ENCODE data around the gene SMCHD1.

GRCh38 chr18:159281-159635 is 901 bp downstream of the USP14 start:
- RRBS, result no CpG with 5 or more reads among the region's 7 CpGs

DNA sequence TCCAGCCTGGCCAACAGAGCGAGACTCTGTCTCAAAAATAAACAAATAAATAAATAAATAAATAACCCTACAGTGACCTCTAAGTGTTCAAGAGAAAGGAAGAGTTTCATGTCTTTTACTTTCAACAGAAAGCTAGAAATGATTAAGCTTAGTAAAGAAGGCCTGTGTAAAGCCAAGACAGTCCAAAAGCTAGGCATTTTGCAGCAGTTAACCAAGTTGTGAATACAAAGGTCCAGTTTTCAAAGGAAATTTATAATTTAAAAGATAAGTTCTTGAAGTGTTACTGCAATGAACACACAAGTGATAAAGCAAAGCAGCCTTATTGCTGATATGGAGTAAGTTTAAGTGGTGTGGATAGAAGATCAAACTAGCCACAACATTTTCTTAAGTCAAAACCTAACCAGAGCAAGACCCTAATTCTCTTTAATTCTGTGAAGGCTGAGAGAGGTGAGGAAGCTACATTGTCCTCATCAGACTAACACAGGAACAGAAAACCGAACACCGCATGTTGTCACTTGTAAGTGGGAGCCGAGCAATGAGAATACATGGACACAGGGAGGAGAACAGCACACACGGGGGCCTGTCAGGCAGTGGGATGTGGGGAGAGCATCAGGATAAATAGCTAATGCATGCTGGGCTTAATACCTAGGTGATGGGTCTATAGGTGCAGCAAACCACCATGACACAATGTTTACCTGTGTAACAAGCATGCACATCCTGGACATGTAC is 12.1 kb downstream of the USP14 start:
- RRBS, result no CpG with 5 or more reads among the region's 5 CpGs

- RRBS, result no CpG with 5 or more reads among the region's 5 CpGs
These were observed 103.4 kb upstream of the THOC1 start for GRCh38 chr18:371292-371685.

GRCh38 chr18:514237-514558 is 13.7 kb upstream of the COLEC12 start:
- RRBS, result 98% methylated on average over 4 of the region's 11 CpGs

DNA sequence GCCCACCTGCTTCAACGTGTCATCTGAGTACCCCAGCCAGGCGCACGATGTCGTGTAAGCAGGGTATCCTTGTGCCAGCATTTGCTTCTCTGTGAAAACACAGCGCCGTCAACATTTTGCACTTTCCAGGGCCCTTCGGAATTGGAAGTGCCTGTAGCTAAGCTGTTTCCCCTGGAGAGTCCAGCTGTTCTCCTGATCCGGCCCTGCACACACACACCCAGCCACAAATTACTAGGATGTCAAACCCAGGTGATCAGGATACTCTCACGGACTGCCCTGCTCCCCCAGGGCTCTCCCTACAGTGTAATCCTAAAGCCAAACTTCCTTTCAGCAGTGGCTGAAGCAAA is 21.9 kb downstream of the ENOSF1 start:
- RRBS, result no CpG with 5 or more reads among the region's 9 CpGs

DNA sequence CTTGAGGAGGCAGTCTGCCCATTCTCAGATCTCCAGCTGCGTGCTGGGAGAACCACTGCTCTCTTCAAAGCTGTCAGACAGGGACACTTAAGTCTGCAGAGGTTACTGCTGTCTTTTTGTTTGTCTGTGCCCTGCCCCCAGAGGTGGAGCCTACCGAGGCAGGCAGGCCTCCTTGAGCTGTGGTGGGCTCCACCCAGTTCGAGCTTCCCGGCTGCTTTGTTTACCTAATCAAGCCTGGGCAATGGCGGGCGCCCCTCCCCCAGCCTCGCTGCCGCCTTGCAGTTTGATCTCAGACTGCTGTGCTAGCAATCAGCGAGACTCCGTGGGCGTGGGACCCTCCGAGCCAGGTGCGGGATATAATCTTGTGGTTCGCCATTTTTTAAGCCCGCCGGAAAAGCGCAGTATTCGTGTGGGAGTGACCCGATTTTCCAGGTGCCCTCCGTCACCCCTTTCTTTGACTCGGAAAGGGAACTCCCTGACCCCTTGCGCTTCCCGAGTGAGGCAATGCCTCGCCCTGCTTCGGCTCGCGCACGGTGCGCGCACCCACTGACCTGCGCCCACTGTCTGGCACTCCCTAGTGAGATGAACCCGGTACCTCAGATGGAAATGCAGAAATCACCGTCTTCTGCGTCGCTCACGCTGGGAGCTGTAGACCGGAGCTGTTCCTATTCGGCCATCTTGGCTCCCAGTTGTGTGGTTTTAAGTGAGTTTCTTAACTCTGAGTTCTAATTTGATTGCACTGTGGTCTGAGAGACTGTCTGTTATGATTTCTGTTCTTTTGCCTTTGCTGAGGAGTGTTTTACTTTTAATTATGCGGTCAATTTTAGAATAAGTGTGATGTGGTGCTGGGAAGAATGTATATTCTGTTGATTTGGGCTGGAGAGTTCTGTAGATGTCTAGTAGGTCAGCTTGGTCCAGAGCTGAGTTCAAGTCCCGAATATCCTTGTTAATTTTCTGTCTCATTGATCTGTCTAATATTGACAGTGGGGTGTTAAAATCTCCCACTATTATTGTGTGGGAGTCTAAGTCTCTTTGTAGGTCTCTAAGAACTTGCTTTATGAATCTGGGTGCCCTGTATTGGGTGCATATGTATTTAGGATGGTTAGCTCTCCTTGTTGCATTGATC is 71.9 kb downstream of the ADCYAP1 start:
- RRBS, result no CpG with 5 or more reads among the region's 40 CpGs

GRCh38 chr18:2515823-2516742 is 55.2 kb downstream of the METTL4 start:
- RRBS, result no CpG with 5 or more reads among the region's 6 CpGs

DNA sequence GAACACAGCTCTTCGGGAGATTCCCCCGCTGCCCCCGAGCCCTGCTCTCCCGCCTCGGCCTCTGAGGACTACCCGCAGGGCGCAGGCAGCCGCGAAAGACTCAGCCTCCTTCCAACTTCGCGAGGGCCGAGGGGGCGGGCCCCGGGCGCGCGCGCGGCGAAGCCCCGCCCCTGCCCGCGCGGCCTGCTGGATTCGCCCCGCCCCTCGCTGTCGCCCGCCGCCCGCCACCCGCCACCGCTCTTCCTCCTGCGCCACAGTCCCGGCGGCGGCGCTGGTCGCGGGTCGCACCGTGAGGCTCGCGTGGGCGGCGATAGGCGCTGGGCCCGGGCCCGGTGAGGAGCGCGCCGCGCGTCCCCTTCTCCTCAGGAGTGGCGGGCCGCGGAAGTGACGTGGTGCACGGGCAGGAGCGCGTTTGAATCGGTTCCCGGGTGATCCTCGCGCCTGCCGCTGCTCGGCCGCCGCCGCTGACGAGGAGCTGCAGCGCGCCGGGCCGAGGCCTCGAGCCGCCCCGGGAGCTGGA is at the start of gene SMCHD1:
TSS of gene SMCHD1 (plus strand) at position 254 of the 520 bp plus-strand sequence.
- RRBS, result 3% methylated on average over 37 of the region's 78 CpGs

DNA sequence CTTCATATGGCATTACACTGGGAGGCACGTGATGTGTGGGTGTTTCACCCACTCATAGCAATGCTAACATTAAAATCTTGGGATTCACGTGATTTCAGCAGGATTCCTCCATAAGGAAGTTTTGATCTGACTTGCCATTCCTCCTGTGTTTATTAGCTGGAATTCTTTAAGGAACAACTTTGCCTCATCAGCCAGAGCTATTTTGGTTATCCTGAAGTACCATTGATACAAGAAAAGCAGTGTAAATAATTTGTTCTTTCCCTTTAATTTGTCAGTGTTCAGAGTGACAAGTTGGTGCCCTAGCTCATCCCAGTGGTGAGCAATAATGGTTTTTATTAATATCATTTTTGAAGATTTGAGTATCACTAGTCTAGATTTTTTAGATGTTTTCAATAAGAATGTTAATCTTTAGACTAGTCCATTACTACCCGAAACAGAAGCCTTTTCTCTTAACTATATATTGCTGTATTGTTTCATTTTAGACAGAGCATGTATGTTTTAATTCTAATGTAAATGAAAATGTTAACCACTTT is 9.2 kb downstream of the SMCHD1 start:
- RRBS, result no CpG with 5 or more reads among the region's 3 CpGs

DNA sequence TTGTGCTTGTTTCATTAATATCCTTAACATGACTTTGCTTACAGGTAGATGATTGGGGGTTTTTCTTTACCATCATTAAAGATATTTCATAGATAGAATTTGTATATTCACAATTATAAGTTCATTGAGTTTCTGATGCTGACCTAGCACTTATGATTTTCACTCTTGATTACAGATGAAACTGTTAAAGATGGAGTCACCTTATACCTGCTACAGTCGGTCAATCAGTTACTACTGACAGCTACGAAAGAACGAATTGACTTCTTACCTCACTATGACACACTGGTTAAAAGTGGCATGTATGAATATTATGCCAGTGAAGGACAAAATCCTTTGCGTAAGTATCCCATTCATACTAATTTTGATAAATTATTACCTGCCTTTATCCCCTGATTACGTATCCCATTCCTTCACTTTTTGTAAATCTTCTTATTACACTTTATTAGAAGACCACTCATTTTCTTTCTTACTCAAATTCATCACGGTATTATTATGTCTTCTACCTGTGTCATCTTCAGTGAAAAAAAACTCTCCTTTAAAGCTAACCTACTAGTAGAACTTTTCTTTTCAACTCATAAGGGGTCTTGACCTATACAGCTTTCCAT is 11.3 kb downstream of the SMCHD1 start:
- RRBS, result no CpG with 5 or more reads among the region's 6 CpGs

GRCh38 chr18:2673180-2673454 is 17.6 kb downstream of the SMCHD1 start:
- RRBS, result no CpG with 5 or more reads among the region's 2 CpGs

DNA sequence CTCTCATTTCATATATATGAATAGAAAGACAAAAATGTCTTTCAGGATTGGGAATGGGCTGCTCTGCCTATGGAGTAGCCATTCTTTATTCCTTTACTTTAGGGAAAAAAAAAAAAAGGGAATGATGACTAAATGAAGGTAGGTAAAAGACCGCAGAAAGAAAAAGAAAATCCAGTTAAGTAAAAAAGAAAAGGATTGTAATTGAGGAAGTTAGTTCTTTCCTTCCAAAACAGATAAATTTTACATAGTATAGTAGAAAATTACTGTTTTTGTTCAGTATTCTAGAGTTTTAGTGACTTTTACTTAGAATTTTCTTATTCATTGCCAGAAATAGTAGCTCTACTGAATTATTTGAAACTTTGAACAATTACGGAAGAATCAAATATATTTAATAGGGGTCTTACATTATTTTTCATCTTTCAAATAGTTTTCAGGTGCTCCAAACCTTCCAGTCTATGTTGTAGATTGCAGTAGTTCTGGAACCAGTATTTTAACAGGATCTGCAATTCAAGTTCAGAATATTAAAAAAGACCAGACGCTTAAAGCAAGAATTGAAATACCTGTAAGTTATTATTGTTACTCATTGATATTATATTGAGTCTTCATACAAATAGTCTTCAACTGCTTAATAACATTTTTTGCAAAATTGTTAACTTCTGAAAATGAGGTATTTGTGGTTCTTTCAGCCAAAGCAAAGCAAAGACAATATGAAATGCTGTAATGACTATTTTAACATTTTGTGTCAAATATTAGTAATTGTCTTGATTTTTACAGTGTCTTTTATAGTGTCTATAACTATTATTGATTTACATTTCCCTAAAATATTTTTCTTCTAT is 73.5 kb downstream of the SMCHD1 start:
- RRBS, result no CpG with 5 or more reads among the region's 3 CpGs

GRCh38 chr18:2735066-2735402 is 79.5 kb downstream of the SMCHD1 start:
- RRBS, result no CpG with 5 or more reads among the region's 5 CpGs

DNA sequence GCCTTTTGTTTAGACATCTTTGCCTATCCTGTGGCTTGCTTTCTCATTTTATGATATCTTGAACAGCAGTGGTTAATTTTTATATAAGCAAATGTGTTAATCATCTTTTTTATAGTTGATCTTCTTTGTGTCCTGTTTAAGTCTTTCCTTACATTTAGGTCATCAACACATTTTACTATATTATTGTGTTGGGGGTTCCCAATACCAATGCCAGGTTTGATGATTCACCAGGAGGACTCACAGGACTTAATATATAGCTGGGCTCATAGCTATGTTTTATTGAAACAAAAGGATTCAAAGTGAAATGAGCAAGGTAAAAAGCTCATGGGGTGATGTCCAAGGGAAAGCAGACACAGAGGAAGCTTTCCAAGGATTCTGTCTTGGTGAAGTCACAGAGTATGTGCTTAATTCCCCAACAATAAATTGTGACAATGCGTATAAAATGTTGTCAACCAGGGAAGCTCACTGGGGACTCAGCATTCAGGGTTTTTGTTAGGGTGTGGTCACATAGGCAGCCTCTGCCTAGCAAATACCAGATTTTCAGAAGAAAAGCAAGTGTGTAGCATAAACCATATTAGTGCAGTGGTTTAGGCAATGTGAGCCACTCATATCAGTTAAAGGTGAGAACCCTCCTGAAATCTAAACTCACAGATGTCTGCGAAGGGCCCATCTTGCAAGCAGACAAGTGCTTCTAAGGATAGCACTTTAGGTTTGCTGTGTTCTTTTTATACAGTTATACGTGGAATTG is 92.6 kb upstream of the EMILIN2 start:
- RRBS, result no CpG with 5 or more reads among the region's 3 CpGs

GRCh38 chr18:2856466-2856915 is 9.7 kb downstream of the EMILIN2 start:
- RRBS, result no CpG with 5 or more reads among the region's 10 CpGs

GRCh38 chr18:2889536-2890341 is 42.9 kb downstream of the EMILIN2 start:
- RRBS, result no CpG with 5 or more reads among the region's 4 CpGs

- RRBS, result 6% methylated on average over 43 of the region's 118 CpGs
These were observed 59.9 kb downstream of the EMILIN2 start for GRCh38 chr18:2906307-2907449.

GRCh38 chr18:3014663-3014938 is 1.7 kb upstream of the LPIN2 start:
- RRBS, result no CpG with 5 or more reads among the region's 2 CpGs

- RRBS, result no CpG with 5 or more reads among the region's 20 CpGs
These were observed 1.2 kb upstream of the MYL12A start for GRCh38 chr18:3246345-3246886.